Cardiac atrium fibroblast (primary cell): ENCODE data around the genes BLVRB and CEACAM5.

DNA sequence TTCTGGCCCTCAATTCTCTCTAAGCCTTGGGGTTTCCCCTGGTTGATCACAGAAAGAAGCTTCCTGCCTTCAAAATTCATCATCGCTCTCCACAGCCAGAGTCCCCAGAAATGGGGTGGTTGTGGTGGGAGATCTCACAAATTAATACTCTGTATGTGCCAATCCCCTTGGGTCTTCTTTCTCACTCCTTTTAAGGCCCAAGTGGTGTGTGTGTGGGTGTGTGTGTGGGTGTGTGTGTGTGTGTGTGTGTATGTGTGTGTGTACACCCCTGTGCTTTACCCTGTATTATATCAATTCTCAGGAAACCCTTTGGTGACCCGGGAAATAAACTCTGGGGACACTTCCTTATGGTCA lies 33.8 kb upstream of the PSMC4 start:
- RAMPAGE, long total RNA, result no peak

- RAMPAGE, long total RNA, result no peak
These were observed 340 bp downstream of the ZNF546 start for GRCh38 chr19:39997191-39997609.

DNA sequence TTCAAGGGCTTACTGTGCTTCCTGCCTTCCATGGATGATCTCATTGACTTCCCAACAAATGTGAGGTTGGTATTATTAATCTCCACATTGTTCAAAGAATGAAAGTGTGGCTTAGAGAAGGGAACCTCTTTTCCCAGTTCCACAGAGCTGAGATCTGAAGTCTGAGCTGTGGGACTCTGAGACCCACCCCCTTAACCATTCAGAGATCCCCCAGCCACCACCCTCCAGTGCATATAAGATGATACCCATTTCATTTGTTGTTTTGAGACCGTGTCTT lies 9.3 kb downstream of the PLD3 start:
- RAMPAGE, long total RNA, result no peak

GRCh38 chr19:40465459-40465939 lies at the start of gene BLVRB:
TSS of gene BLVRB (minus strand) at chr19:40465745.
- RAMPAGE, long total RNA, result start-site peak on the minus strand at chr19:40465741-40465792, 607 and 118 reads in 2 replicates

DNA sequence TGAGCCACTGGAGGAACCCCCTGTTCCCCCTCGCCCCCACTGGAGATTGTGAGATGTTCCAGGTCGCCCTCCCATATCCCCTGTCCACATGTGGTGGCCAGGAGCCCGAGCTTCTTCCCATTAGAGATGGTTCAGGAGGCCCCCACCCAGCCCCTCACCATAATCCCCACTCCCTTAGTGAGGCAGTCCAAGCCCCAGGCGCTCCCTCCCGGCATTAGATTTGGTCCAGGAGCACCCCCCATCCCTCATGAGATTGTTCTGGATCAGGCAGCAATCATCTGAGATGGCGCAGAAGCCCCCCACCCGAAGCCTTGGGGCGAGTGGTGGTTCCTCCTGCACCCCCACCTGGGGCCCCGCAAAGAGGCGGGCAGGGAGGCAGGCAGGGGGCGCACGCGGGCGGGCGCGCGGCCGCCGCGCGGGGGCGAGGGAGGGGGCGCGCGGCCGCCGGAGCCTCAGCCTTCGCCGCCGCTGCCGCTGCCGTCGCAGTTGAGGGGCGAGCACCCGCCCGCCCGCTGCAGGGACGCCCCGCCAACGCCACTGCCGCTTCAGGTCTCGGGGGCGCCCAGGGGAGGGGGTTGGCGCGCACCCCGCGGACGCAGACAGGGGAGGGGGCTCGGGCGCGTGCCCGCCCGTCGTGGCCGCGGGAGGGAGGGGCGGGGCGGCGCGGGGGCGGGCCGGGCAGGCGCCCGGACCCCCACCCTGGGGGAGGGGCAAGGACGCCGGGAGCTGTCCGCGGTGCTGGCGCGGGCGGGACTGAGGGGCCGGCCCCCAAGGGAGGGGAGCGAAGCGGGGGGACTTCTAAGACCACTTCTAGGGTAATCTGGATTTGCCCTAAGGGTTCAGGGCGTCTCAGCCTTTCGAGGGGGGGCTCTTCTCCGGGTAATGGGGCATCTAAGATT lies 46.4 kb upstream of the SHKBP1 start:
- RAMPAGE, long total RNA, result no peak

DNA sequence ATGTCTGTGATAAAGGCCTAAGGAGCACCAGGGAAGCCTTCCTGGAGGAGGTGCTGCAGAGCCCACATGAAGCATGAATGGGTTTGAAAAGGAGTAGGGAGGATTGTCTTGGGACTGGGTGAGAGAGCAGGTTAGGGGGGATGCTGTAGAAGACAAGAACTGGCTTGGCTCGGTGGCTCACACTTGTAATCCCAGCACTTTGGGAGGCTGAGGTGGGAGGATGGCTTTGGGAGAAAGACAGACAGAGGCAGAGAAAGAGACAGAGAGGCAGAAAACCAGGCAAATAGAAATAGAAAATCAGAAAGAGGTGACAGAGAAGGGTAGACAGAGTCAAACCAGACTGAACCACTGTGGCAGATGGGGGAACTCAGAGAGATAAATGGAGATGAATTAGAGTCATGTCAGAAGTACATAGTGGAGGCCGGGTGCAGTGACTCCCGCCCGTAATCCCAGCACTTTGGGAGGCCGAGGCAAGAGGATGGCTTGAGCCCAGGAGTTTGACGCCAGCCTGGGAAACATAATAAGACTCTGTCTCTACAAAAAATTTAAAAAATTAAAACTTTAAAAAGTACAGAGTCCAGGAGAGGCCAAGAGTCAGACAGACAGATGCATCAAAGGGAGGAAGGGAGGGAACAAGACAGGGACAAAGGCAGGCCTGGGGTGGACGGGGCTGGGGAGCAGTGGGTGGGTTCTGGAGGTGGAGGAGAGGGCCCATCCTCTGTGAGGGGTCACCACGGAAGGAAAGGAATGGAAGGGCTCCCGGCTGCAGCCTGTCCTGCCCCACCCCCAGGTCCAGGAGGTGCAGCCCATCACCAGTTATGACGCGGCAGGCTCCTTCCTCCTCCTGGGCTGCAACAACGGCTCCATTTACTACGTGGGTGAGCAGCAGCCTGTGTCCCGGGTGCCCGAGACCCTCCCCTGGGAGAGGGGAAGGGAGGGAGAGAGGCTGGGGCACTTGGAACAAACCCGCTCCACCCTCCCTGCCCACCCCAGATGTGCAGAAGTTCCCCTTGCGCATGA lies 6.2 kb downstream of the SHKBP1 start:
- RAMPAGE, long total RNA, result no peak

- RAMPAGE, long total RNA, result no peak
These were observed 12.1 kb downstream of the LTBP4 start for GRCh38 chr19:40612971-40613867.

DNA sequence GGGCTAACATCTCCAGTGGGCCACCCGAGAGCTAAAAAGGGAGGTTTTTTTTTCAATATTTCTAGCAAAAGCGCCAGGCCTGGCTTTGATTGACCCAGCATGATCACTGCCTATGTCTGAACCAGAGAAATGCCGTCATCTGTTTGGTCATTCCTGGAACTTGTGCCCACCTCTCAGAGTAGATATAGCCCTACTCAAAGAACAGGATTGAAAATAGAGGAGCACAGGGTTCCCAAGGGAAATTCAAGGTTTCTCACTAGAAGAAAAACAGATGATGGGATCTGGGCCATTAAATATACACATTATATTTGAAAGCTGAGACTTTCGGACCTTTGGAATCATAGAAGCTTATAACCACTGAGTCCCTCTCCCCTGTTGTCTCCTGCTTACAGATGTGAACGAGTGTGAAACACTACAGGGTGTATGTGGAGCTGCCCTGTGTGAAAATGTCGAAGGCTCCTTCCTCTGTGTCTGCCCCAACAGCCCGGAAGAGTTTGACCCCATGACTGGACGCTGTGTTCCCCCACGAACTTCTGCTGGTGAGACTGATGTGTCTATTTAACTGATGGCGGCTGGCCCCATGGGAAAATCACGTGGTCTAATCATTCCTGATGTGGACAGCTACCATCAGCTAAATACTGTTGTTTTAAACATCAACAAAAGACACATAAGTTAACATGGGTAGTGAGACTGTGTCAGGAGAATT lies 17.9 kb downstream of the LTBP4 start:
- RAMPAGE, long total RNA, result no peak

DNA sequence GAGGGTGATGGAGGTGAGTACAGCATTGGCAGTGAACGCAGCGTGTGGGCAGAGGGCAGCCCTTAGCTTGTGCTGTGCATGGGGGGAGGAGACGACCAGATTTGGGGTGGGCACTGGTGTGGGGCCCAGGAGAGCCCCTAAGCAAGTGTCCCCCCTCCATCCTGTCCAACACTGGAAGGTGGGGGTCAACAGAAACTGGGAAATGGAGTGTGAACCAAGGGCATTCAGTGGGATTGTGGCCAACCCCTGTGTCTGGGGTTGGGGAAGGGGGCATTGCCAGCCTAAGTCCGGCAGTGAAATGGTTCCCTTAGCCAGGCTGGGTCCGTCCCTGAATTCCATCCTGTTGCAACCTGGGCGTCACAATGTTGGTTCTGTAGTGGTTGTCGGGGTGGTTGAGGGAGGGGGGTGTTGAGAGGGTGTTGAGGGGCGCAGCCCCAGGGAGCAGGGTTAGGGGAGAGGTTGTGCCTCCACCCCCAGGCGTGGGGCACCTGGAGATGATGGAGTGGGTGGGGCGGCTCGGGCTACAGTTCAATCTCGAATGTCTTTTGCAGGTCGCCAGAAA lies 23.4 kb downstream of the NUMBL start:
- RAMPAGE, long total RNA, result no peak

- RAMPAGE, long total RNA, result no peak
These were observed 2.7 kb downstream of the COQ8B start for GRCh38 chr19:40713789-40714493.

GRCh38 chr19:40750785-40751129 lies 246 bp upstream of the SNRPA start:
- RAMPAGE, long total RNA, result no peak

DNA sequence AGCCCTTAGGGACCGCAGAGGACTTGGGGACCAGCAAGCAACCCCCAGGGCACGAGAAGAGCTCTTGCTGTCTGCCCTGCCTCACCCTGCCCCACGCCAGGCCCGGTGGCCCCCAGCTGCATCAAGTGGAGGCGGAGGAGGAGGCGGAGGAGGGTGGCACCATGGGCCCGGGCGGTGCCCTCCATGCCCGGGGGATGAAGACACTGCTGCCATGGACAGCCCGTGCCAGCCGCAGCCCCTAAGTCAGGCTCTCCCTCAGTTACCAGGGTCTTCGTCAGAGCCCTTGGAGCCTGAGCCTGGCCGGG lies 1.3 kb downstream of the EGLN2 start:
- RAMPAGE, long total RNA, result no peak

DNA sequence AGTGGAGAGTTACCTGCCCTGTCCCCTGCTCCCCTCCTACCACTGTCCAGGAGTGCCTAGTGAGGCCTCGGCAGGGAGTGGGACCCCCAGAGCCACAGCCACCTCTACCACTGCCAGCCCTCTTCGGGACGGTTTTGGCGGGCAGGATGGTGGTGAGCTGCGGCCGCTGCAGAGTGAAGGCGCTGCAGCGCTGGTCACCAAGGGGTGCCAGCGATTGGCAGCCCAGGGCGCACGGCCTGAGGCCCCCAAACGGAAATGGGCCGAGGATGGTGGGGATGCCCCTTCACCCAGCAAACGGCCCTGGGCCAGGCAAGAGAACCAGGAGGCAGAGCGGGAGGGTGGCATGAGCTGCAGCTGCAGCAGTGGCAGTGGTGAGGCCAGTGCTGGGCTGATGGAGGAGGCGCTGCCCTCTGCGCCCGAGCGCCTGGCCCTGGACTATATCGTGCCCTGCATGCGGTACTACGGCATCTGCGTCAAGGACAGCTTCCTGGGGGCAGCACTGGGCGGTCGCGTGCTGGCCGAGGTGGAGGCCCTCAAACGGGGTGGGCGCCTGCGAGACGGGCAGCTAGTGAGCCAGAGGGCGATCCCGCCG lies 1.8 kb downstream of the EGLN2 start:
- RAMPAGE, long total RNA, result no peak

DNA sequence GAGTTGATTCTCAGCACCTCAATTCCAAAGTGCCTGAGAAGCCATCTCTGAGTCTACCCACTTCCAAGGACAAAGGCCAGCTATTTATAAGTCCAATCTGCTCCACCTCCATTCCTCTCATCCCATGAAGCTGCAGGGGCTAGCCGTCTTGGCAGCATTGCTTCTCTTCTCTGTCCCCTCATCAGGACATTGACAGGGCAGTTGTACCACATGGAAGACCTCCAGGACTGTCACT lies 11.4 kb upstream of the CCDC97 start:
- RAMPAGE, long total RNA, result no peak

- RAMPAGE, long total RNA, result no peak
These were observed 4.4 kb upstream of the CCDC97 start for GRCh38 chr19:41305427-41306022.

- RAMPAGE, long total RNA, result no peak
These were observed 6.1 kb downstream of the CCDC97 start for GRCh38 chr19:41315933-41316593.

DNA sequence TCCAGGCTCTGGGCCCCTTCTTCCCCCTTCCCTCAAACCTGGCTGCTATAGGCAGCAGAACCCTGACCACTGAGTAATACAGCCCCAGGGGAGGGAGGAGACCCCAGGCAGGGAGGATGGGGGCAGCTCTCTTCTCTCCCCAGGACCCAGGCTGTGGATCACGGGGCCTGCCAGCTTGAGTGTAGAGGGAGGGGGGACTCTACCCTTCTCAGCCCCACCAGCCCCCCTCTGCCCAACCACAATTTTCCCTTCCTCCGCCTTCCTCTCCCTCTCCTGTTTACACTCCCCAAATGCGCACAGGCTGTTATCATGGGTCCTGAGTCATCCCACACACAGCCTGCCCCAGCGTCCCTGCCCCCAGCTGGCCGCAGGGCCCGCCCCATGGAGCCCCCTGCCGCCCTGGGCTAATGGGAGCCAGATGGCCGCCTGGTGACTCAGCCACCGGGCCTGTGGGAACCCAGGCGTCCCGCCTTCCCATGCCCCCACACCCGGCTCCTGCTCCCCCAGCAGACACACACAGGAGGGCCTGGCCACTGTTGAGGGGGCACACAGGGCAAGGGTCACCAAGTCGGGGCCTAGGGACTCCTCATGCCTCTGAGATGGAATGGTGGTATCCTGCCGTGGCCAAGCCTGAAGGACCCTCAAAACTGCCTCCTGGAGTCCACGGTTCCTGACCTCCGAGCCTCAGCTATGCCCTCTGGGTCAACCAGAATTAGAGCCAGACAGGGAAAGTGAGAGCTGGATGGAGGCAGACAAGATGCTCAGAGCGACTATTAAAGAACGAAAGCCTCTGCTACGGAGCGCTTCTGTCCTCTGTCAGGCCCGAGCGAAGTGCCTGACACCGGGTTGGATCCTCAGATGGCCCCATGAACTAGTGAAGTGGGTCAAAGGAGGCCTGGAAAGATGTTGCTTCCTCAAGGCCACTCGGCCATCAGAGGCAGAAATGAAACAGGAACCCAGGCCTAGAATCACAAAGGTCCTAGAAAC lies 13.7 kb downstream of the CCDC97 start:
- RAMPAGE, long total RNA, result no peak

- RAMPAGE, long total RNA, result no peak
These were observed 14.3 kb downstream of the CCDC97 start for GRCh38 chr19:41324394-41324639.

GRCh38 chr19:41638497-41639212 lies 11.8 kb upstream of the CEACAM4 start:
- RAMPAGE, long total RNA, result no peak

- RAMPAGE, long total RNA, result no peak
These were observed at the start of gene CEACAM5 for GRCh38 chr19:41708188-41708920. TSS of gene CEACAM5 (plus strand) at chr19:41708626.